ENCODE data around the genes MRPS36 and GTF2H2C.

GRCh38 chr5:68041905-68042417 is 173.6 kb upstream of the PIK3R1 start:
- RRBS: no CpG with 5 or more reads among the region's 6 CpGs

- RRBS: no CpG with 5 or more reads among the region's 13 CpGs
Measured at GRCh38 chr5:68170841-68171683, 44.5 kb upstream of the PIK3R1 start.

GRCh38 chr5:68214763-68215697 is 526 bp upstream of the PIK3R1 start:
- RRBS: 2% methylated on average over 33 of the region's 82 CpGs

DNA sequence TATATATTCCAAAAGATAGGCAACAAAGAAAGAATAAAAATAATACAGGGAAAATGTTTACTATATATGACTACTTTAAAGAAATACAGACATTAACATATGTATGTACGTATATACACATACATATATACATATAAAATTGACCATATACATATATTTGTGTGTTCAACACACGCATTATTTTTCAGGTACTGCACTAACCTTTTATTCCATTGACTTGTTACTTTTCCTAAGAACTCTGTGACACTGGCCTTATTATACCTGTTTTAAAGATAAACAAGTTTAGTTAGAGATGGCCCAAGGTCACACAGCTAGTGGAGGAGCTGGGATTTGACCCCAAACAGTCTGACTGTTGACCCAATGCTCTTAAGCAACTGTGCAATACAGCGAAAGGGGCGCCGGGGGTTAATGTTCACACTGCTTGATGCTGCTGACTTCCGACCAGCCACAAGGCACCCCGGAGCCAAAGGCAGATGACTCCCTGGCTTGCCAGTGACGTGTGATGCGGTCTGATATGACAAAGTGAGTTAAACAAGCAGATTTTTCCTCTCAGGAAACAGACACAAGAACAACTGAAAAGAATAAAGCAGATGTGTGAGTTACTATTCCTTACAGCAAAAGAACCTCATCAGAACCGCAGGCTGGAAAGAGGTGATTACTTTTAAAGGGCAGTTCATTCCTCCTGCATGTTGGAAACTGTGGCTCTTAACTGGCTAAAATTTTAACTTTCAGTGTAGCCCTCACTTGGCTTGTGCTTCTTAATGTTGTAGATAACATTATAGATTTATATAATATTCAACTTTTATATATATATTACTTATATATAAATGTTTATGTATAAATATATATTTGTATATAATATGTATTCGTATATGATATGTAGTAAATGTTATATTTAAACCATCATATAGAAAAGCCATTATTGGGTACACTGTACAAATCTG is 24.0 kb downstream of the PIK3R1 start:
- RRBS: 10% methylated on average over 3 of the region's 11 CpGs

DNA sequence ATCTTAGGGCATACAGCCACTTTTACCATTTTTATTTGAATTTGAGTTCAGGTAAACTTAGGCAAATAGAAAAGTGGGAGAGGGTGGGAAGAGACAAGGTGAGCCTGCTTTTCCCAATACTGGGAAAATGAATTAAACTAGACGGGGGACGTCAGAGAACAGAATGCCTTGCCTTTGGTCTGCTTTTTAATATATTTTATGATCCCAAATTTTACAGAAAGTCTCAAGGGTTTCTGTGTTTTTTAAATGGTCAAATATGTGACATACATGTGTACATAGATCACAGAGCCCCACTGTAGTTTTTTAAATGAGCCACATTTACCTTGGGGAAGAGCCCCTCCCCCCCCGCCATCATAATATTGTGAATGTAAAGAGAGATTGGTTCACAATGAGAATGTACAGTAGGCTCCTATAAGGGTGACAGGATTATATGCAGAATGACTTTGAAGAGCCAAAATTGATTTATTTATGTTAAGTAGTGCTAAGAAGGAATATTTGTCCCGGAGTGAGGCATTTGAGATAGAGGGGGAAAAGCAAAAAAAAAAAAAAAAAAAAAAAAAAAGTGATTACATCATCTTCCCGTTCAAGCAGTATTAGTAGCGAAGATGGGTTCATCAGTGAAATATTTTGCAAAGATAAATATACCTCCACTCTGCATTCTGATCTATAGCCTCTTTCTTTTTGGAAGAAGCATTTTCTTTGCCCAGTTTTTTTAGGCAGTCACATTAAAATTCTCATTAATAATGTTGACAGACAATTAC is 73.8 kb downstream of the PIK3R1 start:
- RRBS: no CpG with 5 or more reads among the region's 6 CpGs

GRCh38 chr5:68476705-68477067 is 261.1 kb downstream of the PIK3R1 start:
- RRBS: no CpG with 5 or more reads among the region's 2 CpGs

GRCh38 chr5:68744135-68744549 is 349.7 kb upstream of the SLC30A5 start:
- RRBS: no CpG with 5 or more reads among the region's 4 CpGs

GRCh38 chr5:69217331-69218692 is at the start of gene MRPS36:
TSS of gene MRPS36 (plus strand) at chr5:69217760.
- RRBS: 4% methylated on average over 15 of the region's 76 CpGs

DNA sequence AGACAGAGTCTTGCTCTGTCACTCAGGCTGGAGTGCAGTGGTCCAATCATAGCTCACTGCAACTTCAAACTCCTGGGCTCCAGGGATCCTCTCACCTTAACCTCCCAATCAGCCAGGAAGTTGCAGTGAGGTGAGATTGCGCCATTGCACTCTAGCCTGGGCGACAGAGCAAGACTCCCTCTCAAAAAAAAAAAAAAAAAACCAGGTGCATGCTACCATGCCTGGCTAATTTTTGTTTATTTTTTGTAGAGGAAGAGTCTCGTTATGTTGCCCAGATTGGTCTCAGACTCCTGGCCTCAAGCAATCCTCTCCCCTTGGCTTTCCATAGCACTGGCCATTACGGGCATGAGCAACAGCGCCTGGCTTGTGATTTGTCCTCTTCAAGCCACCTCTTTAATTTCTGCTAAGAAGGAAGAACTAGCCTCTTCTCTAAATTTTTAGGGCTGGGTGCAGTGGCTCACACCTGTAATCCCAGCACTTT is 31.6 kb downstream of the CCDC125 start:
- RRBS: no CpG with 5 or more reads among the region's 5 CpGs

DNA sequence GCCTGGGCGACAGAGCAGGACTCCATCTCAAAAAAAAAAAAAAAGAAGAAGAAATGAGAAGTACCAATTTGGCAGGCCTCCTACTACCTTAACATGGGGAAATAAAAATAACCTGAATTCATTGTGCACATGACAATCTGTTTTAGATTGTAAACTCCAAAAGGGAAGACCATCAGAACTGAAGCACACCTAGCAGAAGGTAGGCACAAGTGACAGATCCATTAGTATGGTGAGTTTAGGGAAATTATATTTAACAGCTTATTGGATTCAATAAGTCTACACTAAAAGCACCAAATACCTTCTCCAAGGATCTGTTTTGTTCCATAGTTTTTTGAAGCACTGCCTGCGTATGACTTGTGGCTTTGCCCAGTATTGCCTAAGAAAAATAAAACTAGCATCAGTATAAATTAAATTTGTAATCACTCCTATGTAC is 24.9 kb downstream of the CCDC125 start:
- RRBS: no CpG with 5 or more reads among the region's 2 CpGs

DNA sequence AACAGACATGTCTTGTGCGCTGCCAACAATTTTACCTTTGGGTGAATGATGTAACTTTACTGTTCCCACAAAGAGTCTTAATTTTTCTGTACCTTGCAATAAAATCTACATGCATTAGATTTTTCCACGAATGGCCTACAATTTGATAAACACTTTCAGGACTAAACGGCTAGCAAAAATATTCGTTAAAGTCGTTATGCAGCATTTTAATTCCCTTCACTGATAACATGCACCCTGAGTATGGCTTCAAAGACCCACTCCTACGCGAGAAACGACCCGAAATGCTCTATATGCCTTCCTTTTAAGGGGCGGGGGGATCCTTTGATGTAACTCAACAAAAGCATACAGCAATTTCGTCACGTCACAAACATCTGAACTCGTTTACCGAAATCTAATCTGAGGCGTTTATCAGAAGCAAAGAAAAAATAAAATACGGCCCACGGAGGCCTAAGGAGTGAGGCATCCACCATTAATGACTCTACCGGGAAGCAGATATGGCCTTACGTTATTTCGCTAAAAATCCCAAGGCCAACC is 661 bp downstream of the AK6 start:
- RRBS: no CpG with 5 or more reads among the region's 20 CpGs

DNA sequence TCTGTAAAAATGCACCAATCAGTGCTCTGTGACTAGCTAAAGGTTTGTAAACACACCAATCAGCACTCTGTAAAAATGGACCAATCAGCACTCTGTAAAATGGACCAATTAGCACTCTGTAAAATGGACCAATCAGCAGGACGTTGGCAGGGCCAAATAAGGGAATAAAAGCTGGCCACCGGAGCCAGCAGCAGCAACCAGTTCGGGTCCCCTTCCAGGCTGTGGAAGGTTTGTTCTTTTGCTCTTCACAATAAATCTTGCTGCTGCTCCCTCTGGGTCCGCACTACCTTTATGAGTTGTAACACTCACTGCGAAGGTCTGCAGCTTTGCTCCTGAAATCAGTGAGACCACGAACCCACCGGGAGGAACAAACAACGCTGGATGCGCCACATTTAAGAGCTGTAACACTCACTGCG is 26.0 kb upstream of the OCLN start:
- RRBS: no CpG with 5 or more reads among the region's 10 CpGs

GRCh38 chr5:69559724-69560420 is at the start of gene GTF2H2C:
TSS of gene GTF2H2C (plus strand) at chr5:69560191.
- RRBS: no CpG with 5 or more reads among the region's 43 CpGs

DNA sequence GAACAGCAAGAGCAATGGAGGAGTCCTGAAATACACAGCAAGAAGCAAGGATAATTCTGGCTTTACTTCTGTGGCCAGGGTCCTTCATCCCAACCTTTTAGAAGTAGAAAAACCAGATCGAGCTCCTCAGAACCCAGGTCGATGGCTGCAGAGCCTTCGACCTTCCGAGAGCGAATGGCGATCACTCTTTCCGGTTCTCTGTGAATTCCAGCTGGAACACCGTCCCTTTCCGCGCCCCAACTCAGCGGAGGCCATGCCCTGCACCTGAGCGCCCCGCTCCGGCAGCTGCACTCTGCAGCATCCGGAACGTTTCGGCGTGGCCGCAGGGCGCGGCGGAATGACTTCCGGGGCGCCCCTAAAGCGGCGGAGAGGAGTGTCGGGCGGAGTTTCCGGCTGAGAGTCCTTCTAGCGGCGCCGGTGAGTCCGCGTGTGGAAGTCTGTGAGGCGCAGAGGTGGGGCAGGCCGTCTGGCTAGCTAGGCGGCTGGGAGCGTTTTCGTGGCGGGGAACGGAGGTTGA is 365.6 kb downstream of the SMN2 start:
- RRBS: no CpG with 5 or more reads among the region's 41 CpGs

DNA sequence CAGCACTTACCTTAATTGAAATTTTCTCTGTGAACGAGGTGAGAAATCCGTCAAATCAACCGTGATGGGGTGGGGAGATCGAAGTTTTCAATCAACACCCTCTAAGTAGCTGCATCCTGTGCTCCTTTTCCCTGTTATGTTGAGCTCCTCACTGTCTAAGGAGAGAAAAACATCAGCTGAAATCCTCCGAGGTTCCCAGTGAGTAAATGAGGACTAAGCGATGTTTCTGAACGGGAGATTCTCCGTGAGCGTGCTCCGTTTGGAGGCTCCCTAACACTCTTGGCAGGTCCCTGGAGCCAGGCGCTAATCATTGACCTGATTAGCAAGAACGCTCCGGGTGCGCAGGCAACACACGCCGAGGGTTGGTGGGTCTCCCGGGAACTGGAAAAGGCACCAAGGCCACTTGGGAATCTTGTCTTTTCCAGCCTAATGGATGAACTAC is 9.8 kb upstream of the BDP1 start:
- RRBS: no CpG with 5 or more reads among the region's 17 CpGs

DNA sequence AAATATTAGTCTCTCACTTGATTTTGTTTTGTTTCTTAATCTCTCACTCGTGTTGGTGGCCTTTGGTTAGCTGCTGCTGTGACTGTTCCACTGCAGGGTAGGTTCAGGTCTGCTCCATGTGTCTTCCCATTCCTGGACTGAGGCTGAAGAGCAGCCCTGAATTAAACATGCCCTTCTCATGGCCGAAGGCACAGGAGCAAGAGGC is 2.1 kb downstream of the MCCC2 start:
- RRBS: no CpG with 5 or more reads among the region's 2 CpGs

GRCh38 chr5:71719435-71719808 is 347 bp downstream of the CARTPT start:
- RRBS: no CpG with 5 or more reads among the region's 27 CpGs

DNA sequence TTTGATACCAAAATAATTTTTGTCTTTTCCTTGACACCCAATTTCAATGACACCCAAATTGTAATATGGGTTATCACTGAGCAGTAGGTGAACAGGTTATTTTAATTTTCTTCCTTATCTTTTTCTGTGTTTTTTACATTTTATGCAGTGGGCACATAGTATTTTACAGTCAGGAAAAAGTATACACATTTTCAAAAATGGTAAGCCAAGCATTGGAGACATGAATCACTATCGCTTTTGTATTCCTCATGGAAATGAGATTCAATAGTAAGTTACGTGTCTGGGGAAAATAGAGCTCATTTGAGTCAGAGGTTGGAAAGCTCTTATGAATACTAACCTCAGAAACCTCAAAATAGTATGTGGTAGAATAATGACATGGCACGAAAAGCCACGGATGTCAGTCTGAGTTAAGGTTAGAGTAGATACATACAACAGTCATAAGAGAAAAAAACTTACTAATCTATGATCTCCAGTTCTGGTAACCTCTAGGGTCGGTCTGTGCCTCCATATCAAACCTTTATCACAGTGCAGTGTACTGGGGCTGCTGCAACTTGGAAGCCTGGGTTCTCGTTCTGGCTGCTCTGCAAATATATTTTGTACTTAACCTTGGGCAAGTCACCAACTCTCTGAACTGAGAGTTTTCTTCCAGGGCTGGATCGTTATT is 31.6 kb downstream of the MAP1B start:
- RRBS: no CpG with 5 or more reads among the region's 7 CpGs

DNA sequence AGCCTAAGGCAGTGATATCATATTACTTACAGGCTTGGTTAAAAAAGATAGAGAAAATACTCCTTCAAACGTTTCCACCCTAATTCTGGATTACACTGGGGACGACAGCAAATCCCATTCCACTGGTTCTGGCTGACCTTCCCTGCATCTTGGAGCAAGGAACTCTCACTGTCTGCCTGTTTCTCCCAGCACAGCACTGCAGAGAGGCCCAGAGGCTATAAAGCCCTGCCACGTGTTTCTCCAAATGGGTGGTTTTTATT is 34.4 kb downstream of the MAP1B start:
- RRBS: no CpG with 5 or more reads among the region's 3 CpGs